Measurements from ENCODE around the gene FAM171A1.

GRCh38 chr10:15254749-15255377, 86.4 kb upstream of the NMT2 start:
- PRO-cap = no peak

GRCh38 chr10:15370946-15371919, at the start of gene FAM171A1:
Gene FAM171A1, minus strand, starts transcription at chr10:15371289.
- PRO-cap = no peak

DNA sequence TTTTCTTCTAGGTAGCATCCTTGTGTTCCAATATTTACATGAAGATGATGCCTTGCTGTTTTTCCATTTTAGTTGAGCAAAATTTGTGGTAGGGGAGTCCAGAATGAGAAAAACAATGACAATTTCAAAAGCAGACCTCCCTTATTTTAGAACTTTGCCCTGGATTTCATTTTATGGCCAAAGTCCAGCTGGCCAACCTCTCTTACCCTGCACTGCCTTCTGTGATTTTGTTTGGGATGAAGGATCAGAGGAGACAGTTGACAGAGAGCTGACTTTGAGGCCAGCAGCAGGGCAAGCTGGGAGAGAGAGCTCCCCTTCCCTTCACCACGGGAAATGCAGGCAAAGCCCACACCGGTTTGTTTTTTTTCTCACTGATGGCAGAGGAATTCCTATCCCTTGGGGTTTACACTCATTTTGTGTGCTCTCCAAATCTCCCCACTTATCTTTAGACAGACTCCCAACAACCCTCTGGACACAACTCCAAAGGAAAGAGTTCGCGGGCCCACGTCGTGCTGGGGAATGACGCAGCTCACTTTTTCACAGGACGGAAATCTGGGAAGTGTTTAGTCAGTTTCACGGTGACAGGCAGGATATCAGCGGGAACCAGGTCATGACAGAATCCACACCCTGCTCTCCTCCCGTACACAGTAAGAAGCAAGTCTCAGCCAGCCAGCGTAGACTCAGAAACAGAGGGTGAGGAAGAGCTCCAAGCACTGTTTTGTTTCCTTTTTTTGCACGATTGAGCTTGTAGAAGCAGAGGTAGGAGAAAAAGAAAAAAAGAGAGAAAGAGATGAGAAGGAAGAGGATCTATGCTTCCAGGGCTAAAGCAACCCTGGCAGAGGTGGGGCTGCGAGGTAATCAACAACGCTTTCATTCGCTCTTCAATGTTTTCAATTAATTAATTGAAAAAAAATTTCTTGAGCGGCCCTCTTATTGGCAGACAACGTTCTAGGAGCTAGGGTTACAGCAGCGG, 68.3 kb upstream of the FAM171A1 start:
- PRO-cap = bidirectional peak, plus-strand start at position 683 of the sequence, minus-strand start at position 511 of the sequence

DNA sequence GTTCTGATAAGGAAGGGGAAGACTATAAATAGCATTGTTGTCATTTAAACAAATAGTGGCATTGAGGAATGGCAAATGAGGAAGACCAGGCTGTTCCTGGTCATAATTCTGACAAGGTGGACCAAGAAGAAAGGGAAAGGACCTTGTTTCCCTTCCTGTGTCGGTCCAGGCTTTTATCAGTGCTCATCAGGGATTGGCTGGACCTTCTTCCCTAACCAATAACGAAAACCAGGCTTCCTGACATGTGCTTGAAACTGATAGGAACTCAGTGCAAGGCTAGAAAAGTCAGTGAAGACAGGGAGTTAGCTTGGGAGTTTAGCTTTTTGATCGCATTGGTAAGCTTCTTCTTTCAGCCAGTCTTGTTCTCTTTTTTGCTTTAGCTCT, 116.1 kb downstream of the ITGA8 start:
- PRO-cap = no peak

DNA sequence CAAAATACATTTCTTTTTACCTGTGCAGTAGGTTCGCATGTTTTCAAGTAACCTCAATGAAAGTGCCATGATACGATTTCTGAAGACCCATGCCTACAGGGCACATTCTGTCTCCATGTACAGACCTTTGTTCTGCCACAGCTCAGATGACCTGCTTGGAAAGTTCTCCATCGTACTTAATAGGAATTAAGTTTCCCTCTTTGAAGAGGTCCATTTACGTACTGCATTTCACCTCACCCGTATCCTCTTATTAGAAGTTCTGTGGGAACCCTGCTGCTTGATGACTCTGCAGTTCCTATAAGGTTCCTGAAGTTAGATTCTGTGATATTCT, 50.9 kb downstream of the MINDY3 start:
- PRO-cap = no peak

- PRO-cap = no peak
Observed at GRCh38 chr10:16592541-16593353, 71.1 kb upstream of the C1QL3 start.

- PRO-cap = no peak
Observed at GRCh38 chr10:16967355-16968162, 150.3 kb upstream of the RSU1 start.

GRCh38 chr10:17023772-17024617, 105.6 kb downstream of the CUBN start:
- PRO-cap = no peak

DNA sequence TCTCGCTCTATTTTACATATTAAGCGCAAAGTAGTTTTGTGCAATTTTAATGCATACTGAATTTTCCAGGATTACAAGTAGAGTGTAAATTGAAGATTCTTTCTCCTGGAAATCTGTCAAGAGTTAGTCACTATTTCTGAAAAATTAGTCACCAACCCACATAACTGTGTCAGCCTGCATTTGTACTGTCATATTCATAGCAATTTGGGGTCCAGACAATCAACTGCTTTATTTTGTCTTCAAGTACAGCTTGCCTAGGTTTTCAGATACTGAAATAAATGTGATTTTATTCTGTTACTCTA, 55.2 kb downstream of the CUBN start:
- PRO-cap = no peak

DNA sequence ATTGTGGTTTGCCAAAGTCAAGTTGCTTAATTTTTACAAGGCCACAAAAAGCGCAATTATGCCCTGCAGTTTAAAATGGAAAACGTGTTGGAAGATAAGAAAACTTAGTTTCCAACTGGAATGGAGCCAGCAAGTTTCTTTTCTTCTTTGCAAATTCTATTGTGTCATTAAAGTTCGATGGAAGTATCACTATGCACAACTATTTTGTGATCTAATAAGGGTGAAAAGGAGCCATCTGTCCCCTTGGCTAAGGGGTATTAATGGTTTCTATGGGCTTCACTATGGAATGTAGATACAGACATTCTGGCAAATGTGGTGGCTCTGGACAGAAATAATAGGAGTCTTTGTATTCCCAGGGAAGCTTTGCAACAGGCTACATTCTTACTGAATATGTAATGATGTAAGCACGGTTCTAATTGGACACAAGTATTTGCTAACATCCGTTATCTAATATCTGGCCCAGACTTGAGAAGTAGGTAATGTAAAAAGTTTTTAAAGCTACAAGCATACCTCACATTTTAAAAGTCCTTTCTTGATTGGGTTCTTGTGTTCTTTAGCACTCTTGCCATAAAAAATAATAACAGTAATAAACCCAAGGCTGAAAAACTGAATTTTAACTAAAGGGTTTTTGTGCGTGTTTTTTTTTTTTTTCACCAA, 3.2 kb downstream of the VIM start:
- PRO-cap = no peak

DNA sequence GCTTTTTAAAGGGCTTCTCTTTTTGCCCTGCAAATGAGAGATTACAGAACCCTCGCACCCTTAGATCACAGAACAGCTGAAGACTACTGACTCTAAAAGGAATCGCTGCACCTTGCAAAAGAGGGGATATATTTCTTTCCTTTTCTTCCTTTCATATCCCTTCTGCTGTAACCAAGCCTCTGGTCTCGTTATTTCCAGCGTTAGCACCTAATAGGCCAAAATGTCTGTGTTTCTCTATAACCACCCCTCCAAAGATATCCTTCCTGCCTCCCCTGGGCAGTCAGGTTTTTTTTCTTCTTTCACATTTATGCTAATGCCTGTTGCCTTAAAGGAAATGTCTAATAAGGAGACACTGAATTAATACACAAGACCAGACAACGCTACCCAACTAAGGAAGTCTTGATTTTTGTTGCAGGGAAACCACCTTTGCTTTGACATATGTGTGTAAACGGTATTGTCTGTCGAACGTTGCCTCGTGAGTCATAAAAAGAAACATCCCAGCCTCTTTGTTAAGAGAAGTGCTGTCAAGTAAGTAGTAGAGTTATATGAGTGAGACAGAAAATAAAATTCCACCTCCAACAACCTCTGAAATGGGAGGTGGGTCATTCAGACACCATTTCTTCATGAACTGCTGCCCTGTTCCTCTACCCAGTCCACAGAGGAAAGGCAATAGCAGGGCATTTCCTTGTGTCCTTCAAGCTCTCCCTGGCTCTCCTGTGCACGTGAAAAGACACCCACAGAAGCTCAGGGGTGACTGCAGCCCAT, 10.4 kb downstream of the ST8SIA6 start:
- PRO-cap = no peak

GRCh38 chr10:17445331-17446240, 8.8 kb downstream of the ST8SIA6 start:
- PRO-cap = no peak

DNA sequence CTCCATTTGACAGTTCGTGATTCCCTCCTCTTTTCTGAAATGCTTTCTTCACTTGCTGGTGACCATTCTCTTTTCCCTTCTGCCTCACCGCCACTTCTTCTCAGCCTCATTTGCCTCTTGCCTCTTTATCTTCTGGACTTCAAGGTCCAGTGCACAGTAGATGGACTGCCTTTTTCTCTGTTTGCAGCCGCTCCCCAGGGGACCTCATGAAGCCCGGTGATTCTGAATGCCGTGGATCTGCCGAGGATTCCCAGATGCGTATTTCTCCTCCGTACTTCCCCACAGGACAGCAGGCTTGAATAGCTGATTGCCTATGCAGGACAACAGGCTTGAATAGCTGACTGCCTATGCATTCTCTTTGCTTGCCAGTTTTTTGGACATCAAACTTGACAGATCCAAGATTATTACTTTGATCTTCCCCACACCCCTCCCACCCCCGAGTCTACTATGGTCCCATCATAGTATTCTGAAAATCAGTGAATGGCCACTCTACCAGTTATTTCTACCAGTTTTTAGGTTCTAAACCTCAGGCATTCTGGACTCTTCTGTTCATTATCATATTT, 38.8 kb upstream of the TMEM236 start:
- PRO-cap = no peak

- PRO-cap = no peak
Observed at GRCh38 chr10:17758080-17758683, 6.2 kb downstream of the TMEM236 start.

GRCh38 chr10:18215174-18215435, 74.9 kb downstream of the CACNB2 start:
- PRO-cap = no peak

- PRO-cap = no peak
Observed at GRCh38 chr10:18340368-18341224, 200.4 kb downstream of the CACNB2 start.

DNA sequence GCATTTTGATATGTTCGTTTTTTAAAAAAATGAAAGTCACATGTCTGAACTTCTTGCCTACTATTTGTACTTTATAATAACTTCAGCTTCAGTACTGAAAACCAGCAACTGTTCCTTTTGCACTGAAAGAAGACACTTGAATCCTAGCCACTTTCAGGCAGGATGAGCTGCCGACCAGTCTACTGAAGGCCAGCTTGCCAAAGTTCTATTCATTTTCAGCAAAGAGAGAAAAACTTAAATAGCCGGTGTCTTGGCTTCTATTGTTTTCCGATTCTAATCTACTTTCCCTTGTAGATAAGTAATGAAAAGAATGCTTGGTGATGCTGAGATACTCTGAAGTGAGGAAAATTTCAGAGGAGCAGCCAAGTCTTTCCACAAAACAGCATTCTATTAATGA, 253.3 kb downstream of the CACNB2 start:
- PRO-cap = no peak

DNA sequence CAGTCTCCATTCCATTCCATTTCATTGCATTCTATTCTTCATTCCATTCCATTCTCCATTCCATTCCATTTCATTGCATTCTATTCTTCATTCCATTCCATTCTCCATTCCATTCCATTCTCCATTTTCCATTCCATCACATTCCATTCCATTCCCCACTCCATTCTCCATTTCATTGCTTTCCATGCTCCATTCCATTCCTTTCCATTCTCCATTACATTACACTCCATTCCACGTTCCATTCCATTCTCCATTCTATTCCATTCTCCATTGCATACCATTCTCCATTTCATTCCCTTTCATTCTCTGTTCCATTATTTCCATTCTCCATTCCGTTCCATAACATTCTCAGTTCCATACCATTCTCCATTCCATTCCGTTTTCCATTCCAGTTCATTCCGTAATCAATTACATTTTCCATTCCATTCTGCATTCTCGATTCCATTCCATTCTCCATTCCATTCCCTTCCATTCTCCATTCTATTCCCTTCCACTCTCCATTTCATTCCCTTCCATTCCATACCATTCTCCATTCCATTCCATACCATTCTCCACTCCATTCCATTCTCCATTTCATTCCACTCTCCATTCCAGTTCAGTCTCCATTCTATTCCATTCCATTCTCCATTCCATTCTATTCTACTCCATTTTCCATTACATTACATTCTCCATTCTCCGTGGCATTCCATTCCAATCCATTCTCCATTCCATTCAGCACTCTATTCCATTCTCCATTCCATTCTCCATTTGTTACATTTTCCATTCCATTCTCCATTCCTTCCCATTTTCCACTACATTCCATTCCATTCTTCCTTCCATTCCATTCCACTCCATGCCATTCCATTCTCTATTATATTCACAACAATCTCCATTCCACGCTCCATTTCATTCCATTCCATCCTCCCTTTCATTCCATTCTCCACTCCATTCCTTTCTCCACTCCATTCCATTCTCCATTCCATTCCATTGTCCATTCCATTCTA, 86.2 kb downstream of the NSUN6 start:
- PRO-cap = no peak

GRCh38 chr10:18586480-18586952, 64.9 kb downstream of the NSUN6 start:
- PRO-cap = no peak

GRCh38 chr10:18610083-18611019, 41.0 kb downstream of the NSUN6 start:
- PRO-cap = no peak